ENCODE data around the genes TPCN1 and LHX5.

GRCh38 chr12:112916137-112916700 lies 9.5 kb downstream of the OAS1 start:
- PRO-cap = no peak
- RAMPAGE, long total RNA = no peak

DNA sequence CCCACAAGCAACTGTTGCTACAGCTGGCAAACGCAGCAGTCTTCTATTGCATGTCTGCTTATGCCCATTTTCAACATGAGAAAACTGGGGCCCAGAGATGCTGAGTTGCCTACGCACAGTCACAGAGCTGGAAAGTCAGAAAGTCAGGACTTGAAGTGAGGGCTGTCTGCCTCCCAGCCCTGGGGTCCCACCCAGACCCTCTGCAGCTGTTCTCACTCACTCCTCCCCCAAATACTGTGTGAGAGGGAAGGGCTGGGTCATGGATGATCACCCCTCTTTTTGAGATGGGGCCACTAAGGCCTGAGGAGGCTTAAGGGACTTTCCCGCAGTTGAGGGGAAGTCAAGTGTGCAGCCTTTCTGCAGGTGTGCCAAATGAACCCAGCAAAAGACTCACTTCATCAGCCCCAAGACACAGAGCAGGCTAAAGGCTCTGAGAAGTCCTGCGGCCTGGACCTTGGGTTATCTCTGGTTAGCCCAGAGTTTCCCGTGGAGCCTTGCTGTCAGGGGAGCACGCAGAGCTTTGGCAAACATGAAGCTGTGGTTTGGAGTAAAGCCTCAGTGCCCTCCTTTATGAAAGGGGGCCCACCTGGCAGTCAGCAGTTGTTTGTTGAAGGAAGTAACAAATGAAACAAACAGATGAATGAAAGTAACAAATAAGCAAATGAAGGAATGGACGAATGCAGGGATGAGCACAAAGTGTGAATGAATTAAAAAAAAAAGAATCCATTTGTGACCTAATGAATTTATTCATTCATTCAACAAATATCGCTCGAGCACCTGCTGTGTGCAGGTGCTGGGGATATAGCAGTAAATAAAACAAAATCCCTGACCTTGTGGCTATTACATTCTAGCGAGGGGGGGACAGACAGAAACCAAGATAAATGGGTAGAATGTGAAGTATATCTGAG lies 18.8 kb downstream of the DTX1 start:
- PRO-cap = no peak
- RAMPAGE, long total RNA = no peak

- PRO-cap = no peak
- RAMPAGE, long total RNA = no peak
Measured at GRCh38 chr12:113089269-113089899, 32.9 kb downstream of the DTX1 start.

DNA sequence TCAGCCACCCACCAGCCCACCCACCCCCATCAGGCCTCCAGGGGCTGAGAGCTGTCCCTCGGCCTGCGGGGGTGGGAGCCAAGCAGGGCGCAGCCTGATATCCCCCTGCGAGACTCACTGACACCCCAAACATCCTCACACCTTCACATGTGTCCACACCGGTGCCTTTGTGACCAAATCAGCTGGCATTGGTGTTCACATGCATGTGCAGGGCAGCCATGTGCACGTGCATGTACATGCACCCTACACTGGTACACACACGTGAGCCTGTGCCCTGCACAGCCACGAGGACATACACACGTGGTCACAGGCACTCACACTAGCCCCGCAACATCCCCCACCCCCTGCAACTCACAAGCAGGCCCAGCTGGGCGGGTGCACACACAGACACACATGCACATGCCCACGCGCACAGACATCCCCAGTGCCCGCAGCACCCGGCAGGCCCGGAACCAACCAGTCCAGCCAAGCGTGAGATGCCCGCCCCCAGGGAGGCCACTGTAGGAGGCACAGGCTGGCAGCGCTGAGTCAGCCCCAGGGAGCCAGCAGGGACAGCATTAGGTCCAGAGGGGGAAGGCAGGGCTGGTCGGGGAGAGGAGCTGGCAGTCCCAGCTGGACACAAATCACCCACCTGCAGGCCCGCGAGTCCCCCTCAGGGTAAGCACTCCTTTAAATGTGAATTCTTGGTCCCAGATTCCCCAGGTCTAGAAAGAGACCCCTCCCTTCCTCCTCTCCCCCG lies 5.3 kb downstream of the RASAL1 start:
- PRO-cap = bidirectional peak, plus-strand start at position 526 of the sequence, minus-strand start at position 399 of the sequence
- RAMPAGE, long total RNA = no peak

- PRO-cap = bidirectional peak, plus-strand start at chr12:113221319, minus-strand start at chr12:113221041; unidirectional peak, plus-strand start at chr12:113221489
- RAMPAGE, long total RNA = no peak
Measured at GRCh38 chr12:113221209-113221764, at the start of gene TPCN1. TSS of gene TPCN1 (plus strand) at chr12:113221464.

DNA sequence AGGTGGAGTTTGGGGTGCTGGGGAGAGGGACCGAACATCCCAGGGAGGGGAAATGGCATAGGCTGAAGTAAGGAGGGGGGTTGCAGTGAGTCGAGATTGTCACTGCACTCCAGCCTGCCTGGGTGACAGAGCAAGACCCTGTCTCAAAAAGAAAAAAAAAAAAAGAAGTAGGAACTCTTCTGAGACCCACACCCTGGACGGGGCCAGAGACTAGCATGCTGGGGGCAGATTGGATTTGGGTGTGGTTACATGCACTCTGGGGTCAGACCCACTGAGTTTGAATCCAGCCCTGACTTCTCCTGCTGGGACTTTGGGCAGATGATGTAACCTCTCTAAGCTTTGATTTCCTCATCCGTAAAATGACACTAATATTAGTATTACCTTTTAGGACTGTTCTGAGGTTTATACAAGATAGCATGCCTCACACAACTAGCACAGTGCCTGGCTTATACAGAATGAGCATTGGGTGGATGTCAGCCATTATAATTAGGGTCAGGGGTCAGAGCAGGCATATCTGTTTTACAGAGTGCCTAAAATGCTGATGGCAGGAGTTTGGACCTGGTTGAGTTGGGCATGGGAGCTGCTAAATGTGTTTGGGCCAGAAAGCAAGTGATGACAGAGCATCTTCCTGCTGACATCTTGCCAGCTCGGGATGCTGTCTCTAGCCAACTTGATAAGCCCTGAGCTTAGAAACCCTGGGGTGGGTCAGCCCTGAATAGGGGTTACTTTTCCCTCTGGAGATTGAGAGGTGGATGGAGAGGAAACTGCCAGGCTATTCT lies 15.4 kb downstream of the TPCN1 start:
- PRO-cap = no peak
- RAMPAGE, long total RNA = no peak

DNA sequence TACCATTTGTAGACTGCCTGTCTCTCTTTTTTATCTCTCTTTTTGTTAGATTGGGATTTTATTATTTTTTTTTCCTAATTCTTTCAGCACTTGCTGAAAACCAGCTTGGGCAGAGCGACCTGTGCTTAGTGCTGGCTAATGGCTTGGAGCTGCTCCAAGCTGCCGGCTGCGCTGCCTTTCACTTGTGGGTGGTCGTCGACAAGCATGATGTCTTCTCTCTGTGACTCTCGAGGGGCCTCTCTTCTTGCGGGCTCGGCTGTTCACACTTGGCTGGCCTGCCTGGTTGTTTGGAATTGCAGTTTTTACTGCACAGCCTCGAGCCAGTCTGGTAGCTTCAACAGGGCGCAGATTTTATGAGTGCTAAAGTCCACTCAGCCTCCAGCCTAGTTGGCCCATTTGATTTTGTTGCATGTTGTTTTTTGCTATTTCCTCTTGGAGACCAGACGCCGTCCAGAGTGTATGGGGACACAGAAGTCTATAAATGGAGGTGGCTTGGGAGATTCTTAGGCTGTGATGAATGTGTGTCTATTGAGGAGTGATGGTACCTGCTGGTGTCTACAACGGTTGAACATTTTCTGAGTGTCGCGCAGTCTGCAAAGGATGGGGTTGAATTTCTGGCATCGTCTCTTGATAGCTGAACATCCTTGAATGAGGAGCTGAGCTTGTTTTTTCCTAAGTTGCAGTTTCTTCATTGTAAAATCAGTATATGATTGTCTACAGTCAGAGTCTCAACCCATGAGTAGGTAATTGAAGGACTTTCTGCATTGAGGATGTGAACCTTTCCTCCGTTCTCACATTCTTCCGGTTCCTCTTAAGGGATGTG lies 18.7 kb downstream of the TPCN1 start:
- PRO-cap = no peak
- RAMPAGE, long total RNA = no peak

DNA sequence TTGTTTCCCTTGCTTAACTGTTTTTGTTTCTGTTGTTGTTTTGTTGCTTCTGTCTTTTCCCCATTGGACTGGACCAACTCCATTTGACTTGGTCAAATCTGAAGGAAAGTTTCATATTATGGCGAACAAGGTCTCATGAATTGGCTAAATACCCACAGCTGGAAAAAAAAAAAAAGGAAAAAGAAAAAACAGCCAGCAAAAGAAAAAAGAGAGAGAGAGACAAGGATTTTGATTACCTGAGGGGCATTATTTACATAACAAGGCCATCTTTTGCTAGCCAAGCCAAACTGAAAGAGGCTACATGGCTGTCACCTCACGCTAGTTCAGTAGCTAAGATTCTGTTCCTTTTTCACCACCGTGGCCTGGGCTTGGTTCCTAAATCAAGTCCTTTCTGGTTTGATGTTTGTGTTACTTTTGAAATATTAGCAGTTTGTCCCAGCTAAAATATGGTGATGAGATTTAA lies 1.9 kb upstream of the SDS start:
- PRO-cap = no peak
- RAMPAGE, long total RNA = no peak

DNA sequence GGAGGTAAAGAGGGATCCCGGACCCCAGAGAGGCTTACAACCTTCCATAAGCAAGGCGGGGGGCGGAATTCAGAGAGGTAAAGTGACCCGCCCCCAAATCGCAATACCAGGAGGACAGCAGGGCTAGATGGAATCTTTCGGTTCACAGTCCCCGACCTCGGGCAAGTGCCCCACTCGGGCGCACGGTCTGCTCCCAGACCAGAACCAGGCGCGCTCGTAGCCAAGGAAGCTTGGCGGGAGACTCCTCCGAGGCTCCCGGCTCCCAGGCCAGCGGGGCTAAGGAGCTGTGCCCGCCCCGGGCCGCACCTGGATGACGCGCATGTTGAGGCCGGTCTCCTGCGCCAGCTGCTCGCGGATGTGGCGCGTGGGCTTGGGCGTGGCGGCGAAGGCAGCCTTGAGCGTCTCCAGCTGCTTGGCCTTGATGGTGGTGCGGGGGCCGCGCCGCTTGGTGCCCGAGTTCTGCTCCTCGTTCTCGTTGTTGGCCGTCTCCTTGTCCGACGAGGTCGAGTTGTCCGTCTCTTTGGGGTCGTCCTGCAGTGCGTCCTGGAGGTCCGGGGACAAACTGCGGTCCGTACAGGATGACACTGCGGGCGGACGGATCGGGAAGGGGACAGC lies 3.7 kb downstream of the LHX5 start:
- PRO-cap = no peak
- RAMPAGE, long total RNA = no peak

- PRO-cap = no peak
- RAMPAGE, long total RNA = no peak
Measured at GRCh38 chr12:113471656-113472241, at the start of gene LHX5. TSS of gene LHX5 (minus strand) at chr12:113471871.

DNA sequence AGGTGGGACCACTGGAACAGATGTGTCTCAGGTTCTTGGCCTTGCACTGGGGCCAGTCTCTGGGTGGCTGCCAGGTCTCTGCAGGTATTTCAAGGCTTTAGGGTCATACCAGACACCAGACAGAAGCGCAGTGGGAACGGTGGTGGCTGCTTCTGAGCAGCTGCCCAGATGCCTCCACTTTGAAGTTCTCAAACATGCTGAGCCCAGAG lies 75.0 kb upstream of the RBM19 start:
- PRO-cap = no peak
- RAMPAGE, long total RNA = no peak

DNA sequence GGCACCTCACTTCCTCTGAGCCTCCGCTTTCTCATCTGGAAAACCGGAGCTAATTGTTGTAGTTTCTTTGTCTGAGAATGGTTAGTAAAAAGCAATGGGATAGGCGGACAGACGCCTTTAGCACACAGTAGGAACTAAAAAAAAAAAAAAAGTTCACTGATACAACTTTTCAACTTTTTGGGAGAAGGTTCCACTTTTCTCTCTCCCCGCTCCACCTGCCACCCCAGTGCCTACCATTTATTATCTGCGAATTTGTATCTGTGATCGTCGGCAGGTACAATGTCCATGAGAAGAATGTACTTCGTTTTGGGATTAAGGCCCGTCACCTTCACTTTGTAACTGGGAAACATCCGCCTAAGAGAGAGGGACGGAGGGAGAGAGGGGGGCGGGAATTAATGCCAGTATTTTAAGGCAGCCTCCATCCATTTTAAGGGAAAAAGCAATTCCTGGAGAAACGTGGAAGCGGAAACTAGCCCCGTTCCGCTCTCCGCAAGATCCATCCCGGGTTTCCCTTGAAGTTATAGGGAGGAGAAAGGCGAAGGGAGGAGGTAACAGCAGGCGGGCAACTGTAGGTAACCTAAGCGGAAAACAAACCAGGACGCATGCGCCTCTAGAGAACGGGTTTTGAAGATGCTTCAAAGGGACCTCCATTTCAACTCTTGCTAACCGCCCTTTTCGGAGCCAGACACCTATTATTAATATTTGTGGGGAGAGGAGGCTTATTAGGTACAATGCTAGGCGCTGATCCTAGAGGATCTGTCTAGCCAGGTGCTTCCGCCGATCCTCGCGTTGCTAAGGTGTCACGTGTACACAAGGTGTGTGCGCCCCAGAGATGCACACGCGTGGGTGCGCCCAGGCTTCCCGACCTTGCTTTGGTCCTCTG lies 6.4 kb downstream of the TBX5 start:
- PRO-cap = no peak
- RAMPAGE, long total RNA = no peak

DNA sequence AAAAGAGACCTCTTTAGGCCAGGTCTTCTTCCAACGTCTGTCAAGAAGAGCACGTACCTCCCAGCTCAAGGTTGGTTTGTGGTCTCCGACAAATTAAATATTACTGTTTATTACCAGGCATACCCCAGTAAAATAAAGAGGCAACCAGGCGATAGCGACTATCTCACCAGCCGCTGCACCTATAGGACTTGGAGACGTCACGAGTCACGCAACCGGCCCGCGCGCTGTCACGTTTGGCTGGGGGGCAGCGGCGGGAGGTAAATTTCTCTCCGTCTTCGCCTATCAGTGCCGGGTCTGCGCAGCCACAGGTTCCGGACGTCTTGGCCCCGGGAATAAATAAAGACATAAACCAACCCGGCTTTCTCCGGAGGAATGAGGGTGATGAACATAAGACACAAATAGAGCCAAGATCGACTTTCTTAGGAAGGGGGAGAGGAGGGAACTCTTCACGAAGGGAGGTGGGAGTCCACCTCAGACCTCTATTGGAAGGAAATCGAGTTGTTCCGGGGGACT lies 2.0 kb upstream of the TBX5 start:
- PRO-cap = no peak
- RAMPAGE, long total RNA = no peak

- PRO-cap = no peak
- RAMPAGE, long total RNA = no peak
Measured at GRCh38 chr12:114479842-114480253, 73.9 kb upstream of the TBX5 start.

- PRO-cap = no peak
- RAMPAGE, long total RNA = no peak
Measured at GRCh38 chr12:114480254-114480713, 74.3 kb upstream of the TBX5 start.

DNA sequence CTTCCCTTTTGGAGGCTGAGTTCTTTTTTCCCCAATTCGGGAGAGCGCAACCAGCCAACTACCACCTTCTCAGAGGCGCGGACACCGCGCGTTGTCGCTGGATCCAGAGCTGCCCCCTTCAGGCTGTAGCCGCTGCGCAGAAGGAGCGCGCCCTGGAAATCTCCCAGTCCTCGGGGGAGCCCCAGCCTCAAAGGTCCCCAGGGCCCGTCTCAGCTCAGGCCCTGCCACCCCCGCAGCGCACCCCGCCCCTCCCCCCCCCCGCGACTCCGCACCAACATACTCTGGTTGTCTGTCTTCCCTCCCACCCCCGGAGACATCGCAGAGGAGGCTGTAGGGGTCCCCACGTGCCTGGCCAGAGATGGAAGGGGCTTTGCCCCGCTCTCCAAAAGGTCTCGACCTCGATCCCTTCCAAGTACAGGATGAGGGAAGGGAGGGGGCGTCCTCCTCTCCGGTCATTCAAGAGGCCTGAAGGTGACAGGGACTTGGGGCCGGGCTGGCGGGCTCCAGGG lies 15.3 kb downstream of the TBX3 start:
- PRO-cap = no peak
- RAMPAGE, long total RNA = no peak

GRCh38 chr12:114674695-114675253 lies 9.2 kb downstream of the TBX3 start:
- PRO-cap = no peak
- RAMPAGE, long total RNA = no peak

DNA sequence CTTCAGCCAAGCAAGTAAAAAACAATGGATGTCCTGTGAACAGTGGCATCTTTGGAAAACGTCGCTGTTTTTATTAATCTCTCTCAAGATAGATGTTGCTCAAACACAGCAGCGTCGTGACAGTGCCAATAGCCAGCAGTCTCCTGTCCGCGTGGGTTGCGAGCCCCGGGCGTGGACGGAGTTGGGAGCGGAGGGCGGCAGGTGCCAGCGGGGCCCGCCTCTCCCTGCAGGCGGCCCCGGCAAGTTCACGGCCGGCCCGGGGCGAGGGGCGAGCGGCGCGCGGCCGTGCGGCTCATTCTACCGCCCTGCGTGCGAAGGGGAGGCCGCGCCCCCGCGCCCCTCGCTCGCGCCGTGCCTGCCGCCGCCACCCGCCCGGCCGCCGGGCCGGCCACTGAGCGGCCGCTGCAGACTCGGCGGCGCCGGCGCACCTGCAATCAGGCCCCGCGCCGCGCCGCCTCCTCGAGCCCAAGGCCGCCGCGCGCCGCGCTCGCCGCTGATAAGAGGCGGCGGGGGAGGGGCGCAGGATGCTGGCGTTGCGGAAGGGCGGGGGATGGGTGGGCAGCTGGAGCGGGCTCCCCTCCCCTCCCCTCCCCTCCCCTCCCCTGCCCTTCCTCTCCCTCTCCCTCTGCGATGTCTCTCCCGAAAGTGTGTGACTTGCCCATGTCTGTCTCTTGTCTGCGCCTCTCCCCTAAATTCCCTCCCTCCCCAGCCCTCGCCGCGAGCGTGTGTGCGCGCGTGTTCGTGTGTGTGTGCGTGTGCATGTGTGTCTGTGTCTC lies 767.9 kb upstream of the TBX3 start:
- PRO-cap = no peak
- RAMPAGE, long total RNA = no peak

- PRO-cap = no peak
- RAMPAGE, long total RNA = no peak
Measured at GRCh38 chr12:115872783-115873875, 404.4 kb downstream of the MED13L start.

DNA sequence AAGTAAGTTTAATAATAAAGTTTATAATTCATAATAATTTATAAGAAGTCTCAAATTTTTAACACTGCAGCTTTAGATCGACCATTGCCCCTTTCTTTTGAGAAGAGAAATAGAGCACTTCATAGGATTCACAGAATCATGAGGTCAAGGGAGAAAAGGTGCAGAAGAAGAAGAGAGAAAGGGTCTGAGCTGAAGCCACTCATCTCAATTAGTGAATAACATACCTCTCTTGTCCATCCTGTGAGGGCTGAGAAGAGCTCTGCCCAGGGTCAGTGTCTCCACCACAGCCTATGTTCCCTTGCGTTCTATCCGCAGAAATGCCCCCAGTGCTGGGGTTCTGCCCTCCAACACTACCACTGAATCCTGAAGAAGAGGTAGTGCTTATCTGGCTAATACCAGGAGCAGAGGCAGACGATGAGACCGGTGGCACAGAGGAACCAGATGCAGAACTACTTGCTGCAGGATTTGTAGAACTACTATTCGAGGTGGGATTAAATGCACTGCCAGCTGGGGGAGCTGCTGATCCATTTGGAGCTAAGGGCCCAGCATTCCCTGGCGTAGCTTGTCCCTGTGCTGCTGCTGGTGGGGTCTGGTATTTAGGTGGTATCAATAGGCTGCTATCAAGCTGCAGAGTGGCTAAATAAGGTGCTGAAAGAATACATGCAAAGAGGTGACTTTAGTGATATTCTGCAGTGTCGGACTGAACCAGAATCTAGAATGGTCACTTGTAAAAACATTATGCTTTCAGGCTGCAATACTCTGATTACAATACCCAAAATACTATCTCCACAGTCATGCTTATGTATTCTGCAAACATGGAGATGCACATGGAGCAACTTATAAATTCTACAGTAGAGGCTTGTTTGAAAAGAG lies 294.4 kb downstream of the MED13L start:
- PRO-cap = no peak
- RAMPAGE, long total RNA = no peak

Data from Karpas-422 (cell line).